Frontal cortex (tissue), 2 donors: ENCODE measurements around the genes KRBOX5, TP53TG3D, TP53TG3C and TP53TG3E.

DNA sequence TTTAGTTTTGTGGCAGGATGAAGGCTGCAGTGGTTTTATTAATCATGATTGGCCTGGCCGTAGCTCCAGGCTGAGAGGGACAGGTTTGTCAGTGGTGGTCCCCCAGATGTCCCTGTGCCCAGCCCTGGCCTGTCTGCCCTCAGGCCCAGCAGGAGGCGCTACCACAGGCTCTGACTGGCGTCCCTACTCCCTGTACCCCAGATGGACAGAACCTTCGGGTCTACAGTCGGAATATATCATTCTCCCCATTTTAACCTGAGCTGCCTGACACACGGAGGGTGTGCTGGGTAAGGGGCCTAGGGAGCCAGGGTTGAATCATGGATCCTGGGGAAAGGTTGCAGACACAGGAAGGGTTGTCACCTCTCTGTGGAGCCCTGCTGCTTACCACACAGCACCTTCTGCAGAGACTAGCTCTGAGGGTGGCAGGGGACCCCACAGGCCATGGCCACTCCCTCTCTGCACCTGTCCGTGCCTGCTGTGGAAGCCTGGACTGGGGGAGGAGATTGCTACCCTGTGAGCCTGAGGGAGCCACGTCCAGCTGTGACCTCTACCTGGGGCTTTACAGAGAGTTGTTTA, 1.7 kb upstream of the KRBOX5 start:
- RAMPAGE, long total RNA, result no peak

- RAMPAGE, long total RNA, result no peak
These were observed at the start of gene KRBOX5 for GRCh38 chr16:31712924-31714062. Gene KRBOX5 (plus strand): TSS chr16:31713244.

GRCh38 chr16:31715430-31716095, 2.5 kb downstream of the KRBOX5 start:
- RAMPAGE, long total RNA, result no peak

GRCh38 chr16:32253218-32253583, at the start of gene TP53TG3D:
Gene TP53TG3D (plus strand): TSS chr16:32253286.
- RAMPAGE, long total RNA, result no peak

DNA sequence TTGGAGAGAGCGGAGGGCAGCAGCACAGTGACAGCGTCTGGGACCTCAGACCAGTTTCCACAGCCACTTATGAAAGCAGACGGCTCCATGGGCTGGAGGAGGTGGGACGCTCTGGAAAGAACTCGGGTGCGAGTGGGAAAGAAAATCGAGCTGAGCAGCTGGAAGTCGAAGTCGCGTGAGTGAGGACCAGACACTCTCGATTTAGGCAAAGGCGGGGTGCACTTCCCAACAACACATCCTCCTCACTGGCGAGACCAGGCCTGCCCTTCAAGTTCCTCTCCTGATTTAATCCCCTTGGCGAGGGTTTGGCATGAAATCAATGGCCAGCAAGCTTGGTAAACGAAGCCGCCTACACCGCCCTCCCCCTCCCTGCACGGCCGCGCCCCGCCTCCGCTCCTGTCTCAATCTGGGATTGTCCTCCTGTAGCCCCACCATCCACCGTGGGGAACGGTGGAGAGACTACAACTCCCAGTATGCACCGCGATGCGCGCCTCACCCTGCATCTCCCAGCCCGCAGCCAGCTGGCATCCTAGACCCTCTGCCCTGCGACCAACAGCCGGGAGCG, at the start of gene TP53TG3C:
Gene TP53TG3C, plus strand, starts transcription at position 416 of the 565 bp plus-strand sequence.
- RAMPAGE, long total RNA, result no peak

- RAMPAGE, long total RNA, result no peak
These were observed at the start of gene TP53TG3E for GRCh38 chr16:33303967-33304571. Gene TP53TG3E (plus strand): TSS chr16:33304306.

DNA sequence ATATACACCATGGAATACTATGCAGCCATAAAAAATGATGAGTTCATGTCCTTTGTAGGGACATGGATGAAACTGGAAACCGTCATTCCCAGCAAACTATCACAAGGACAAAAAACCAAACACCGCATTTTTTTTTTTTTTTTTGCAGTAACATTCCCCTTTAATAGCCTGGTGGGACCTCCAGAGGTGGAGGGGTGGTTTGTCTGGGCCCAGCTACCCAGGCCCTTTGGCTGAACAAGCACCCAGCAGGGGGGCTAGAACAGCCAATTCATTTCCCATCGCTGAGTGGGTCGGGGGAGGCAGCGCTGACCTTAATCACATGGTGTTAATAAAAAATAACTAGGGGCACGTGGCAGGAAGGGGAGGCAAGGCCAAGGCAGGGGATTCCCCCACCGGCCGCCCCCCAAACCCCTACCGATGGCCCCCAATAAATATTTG, 1709.8 kb downstream of the TP53TG3F start:
- RAMPAGE, long total RNA, result no peak

GRCh38 chr16:46569031-46569363, 52.2 kb downstream of the SHCBP1 start:
- RAMPAGE, long total RNA, result no peak

DNA sequence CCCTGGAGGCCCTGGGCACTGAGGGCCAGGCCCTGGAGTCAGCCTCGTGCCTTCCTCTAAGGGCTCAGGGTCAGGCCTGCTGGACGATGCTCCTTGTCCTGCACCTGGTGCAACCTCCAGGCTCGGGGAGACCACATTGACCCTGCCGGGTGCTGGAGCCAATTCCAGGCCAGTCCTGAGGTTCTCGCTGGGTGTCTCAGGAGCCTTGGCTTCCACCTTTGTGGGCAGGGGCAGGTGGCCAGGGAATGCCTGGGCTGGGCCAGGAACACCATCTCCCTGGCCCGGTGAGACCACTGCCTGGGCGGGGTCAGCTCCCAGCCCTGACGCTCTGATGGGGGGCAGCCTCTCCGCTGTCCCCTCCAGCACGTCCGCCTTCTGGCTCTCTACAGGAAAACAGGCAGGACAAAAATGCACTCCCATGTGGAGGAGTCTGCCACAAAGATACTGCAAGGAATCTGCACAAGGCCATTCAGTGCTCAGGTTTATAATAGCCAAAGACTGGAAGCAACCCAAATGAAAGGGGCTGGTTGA, 10.3 kb downstream of the MYLK3 start:
- RAMPAGE, long total RNA, result no peak

DNA sequence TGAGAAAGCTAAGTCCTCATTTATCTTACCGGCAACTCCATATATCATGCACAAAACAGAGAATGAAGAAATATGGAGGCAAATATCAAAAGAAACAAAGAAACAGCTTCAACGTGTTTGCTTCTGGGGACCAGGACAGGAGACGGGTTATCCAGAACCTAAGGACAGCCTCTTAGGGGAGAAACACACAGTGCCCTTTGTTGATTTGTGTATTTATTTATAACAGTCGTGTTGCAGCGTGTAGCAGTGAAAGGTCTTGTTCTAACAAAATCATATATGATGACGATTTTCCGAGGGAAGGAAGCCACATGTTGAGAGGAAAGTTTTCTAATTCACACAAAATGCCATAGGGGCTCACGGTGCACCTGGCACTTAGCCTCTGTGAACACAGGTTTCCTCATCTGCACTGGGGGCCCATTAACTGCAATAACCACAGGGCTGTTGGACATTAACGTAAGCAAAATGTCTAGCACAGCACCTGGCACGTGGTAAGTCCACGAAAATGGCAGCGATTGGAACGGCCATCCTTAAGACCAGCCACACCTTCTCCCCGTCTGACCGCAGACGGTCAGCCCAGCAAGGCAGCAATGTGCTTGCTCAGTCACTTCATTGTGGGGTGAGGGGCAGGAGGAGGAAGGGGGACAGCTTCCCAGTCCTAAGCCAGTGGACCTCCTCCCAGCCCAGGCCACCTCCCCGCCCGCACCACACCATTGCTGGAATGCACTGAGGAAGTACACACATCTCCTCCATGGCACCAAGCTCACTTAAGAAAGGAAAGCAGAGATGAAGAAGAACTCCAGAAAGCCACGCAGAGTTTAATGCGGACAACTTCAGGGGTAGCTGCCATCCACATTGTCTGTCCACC, 8.4 kb upstream of the MYLK3 start:
- RAMPAGE, long total RNA, result no peak

GRCh38 chr16:46889926-46890319, 5.8 kb downstream of the GPT2 start:
- RAMPAGE, long total RNA, result no peak

- RAMPAGE, long total RNA, result no peak
These were observed 26.9 kb downstream of the GPT2 start for GRCh38 chr16:46911185-46911402.

DNA sequence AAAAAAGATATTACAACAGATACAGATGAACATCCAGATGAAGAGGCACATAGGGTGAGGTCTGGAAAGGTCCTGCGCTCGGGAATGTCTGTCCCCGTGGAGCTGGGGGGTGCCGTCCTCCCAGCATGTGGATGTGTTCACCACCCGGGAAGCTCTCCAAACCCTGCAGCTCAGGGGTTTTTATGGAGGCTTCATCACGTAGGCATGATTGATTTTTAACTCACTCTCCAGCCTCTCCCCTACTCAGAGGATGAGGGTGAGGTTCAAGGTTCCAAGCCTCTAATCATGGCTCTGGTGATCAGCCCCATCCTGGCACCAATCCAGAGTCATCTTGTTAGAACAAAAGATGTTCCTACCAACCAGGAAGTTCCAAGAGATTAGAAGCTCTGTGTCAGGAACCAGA, 85.1 kb upstream of the DNAJA2 start:
- RAMPAGE, long total RNA, result no peak

DNA sequence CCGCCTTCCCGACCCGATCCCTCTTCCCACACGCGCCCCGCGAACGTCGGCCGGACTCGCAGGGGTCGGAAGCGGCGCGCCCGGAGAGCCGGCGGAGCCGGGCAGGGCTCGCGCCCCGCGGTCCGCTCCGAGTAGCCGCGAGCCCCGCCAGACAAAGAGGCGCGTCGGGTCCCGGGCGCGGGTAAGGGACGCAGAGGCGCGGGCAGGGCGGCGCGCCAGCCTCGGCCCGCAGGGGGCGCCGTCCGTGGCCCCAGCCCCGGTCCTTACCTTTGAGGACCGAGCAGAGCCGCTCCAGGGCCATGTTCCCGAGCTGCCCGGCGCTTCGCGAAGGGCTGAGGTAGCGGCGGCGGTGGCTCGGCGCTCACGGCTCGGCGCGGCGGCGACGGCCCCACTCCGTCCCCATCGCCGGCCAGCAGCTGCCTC, 422 bp downstream of the NETO2 start:
- RAMPAGE, long total RNA, result no peak

- RAMPAGE, long total RNA, result no peak
These were observed 110.2 kb downstream of the ABCC12 start for GRCh38 chr16:48045650-48046014.

GRCh38 chr16:48156717-48157196, 964 bp upstream of the ABCC12 start:
- RAMPAGE, long total RNA, result no peak

DNA sequence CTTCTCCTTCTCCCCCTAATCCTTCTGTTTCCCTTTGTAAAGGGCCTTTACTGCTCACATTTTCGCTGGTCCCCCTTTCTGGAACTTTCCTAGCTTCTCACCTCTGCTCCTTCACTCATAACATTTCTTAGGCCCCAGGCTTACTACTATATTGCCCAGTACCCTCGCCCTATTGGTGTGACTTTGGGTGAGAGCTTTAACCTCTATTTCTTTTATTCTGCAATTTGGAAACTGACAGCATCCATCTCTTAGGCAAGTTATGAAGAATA, 1.0 kb downstream of the LONP2 start:
- RAMPAGE, long total RNA, result no peak

DNA sequence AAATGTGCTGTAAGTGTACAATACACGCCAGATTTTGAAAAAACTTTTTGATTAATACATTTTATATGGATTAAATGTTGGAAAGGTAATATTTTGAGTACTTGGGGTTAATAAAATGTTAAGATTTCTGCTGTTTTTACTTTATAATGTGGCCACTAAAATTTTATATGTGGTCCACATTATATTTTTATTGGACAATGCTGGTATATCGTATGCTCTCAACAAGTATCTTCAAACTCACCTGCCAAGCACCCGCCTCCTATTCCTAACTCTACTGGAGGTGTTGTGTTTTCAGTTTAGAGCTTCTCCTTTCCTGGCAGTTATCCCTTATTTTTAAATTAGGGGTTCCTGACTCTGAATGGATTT, 1.5 kb downstream of the LONP2 start:
- RAMPAGE, long total RNA, result no peak

GRCh38 chr16:48269893-48270520, 22.7 kb upstream of the ABCC11 start:
- RAMPAGE, long total RNA, result no peak

DNA sequence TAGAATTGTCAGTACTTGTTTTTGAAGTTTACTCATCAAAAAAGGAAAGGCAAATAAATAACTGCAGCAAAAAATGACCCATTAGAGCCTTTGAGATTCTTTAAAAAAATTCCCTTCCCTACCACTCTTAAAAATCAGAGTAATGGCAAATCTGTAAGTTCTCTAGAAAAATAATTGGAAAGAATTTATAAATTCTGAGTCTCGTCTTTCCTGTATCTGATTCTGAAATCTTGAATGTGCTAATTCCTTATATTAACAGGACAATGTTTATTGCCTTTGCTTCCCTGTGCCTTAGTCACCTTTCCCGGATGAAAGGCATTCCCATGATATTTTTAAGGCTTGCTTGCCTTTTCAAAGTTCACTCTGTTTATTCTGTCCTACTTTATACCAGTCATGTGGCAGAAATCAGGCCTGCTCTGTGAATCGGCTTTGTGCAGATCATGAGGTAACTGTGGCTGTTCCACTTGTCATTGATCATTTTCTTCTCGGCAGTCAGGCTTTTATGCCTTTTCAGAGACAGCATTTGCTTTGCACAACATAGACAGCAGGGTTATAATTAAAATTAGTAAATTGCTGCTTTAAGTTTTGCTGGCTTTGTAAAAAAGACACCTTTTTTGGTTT, 28.7 kb upstream of the ABCC11 start:
- RAMPAGE, long total RNA, result no peak